Testis (tissue), 5 donors: ENCODE measurements around a stretch of chr7.

- PRO-cap, 3 experiments, result peak in 3 of 3 experiments; most common plus-strand start chr7:151539310 (in 3)
- RAMPAGE, long total RNA, 2 experiments, result no peak in any of the 2 experiments
- RRBS, result no CpG with 5 or more reads among the region's 8 CpGs
These were observed 19.3 kb upstream of the RHEB start for GRCh38 chr7:151538878-151539494.

- PRO-cap, 3 experiments, result peak in 3 of 3 experiments; most common minus-strand start chr7:151602100 (in 3)
- RAMPAGE, long total RNA, 2 experiments, result no peak in any of the 2 experiments
- RRBS, result no CpG with 5 or more reads among the region's 22 CpGs
These were observed 81.9 kb upstream of the RHEB start for GRCh38 chr7:151601304-151602309.

DNA sequence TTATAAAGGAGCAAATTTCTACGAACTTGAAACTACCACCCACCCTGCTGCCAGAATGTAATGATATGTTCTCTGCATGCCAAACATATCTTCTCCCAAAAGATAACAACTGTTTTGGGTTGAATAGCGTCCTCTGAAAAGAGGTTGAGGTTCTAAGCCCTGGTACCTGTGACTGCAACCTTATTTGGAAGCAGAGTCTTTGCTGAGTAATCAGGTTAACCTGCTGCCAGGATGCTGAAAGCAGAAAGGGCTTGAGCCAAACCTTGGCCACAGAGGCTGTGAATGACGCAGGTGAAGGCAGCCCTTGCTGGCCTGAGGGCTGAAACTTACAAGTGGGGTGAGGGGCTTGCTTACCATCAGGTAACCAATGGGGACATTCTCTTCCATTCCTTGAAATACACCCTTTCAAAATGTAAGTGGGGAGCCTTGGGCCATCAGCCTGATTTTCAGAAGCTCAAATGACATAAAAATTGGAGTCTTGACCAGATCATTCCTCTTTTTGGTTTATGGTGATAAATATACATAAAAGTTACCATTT, 151.9 kb upstream of the RHEB start:
- PRO-cap, 3 experiments, result no peak in any of the 3 experiments
- RAMPAGE, long total RNA, 2 experiments, result no peak in any of the 2 experiments
- RRBS, result no CpG with 5 or more reads among the region's 3 CpGs

DNA sequence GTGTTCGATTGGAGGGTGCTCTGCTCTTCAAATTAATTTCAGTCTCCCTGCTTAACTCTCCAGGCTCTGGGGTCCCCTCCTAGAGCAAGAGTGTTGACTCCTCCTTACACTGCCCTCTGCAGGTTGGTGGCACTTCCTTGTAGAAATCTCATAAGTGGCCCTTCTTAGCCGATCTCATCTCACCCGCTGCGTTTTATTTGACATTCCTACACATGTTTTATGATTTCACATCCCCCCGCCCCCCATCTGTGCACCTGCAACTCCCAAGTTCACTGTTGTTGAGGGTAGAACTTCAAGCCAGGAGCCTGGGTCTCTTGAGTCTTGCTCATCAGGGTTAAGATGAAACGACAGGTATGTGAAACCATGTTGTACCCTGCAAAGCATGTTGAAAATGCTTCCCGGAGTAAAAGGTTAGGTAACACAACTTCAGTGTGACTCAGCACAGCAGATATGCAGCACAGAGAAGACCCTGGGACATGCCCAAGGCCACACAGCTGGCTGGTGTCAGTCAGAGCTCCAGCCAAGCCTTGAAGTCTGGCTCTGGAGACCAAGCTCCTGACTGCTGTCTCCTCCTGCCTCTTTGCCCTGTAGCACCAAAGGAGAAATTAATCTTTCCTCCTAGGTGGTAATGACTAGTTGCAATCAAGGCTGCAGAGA, 171.1 kb downstream of the PRKAG2 start:
- PRO-cap, 3 experiments, result no peak in any of the 3 experiments
- RAMPAGE, long total RNA, 2 experiments, result no peak in any of the 2 experiments
- RRBS, result no CpG with 5 or more reads among the region's 7 CpGs

DNA sequence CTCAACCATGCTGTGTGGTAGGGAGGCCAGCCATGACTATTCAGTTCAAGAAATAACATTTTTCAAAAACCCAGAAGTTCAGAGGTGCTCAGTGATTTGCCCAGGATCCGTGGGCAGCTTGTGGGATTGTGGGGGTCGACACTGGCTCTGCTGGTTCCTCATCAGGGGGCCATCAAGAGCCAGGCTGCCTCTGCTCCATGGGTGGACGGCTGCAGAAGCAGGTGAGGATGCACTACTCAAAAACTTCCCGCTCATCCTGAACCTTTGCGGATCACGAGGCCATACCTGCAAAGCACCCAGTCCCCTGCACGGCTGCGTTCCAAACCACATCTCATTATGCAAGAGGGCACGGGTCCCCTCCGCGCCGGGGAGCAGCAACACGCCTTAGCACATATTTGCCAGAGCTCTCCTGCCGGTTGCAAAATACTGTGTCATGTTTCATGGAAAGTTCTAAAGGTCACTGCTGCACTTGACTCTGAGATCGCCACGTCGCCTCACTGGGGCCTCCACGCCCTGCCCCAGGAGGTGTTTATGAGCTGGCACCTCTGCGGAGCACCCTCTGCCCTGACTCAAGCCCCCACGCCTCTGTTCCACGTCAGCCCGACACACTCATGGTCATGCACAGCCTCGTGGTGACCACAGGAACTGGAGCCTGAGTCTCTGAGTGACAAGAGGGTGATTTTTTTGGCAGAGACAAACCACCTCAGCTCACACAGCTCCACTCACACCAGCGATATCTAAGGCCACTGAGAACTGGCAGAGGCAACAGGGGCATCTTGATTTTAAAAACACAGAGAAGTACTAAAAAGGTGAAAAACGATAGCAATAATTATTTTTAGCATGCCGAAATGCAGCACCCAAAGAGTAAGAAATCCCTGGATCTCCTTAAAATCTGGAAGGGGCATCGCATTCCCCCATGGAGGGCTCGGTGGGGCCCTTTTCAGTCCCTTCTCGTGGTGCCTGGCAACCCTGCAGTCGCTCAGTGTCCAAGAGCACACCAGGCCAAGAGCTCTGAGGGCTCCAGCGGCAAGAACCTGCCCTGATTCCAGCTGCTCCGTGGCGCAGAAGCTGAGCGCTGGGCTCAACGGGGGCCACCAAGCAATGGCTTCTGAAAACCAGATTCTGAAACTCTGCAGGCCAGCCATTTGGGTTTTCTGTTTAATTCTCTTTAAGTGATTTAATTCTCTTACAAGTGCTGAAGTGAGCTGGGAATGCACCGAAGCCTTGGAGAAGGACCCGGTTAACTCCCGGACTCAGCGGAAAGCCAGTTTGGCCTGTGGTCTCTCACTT, 131.6 kb downstream of the PRKAG2 start:
- PRO-cap, 3 experiments, result no peak in any of the 3 experiments
- RAMPAGE, long total RNA, 2 experiments, result no peak in any of the 2 experiments
- RRBS, result no CpG with 5 or more reads among the region's 39 CpGs

DNA sequence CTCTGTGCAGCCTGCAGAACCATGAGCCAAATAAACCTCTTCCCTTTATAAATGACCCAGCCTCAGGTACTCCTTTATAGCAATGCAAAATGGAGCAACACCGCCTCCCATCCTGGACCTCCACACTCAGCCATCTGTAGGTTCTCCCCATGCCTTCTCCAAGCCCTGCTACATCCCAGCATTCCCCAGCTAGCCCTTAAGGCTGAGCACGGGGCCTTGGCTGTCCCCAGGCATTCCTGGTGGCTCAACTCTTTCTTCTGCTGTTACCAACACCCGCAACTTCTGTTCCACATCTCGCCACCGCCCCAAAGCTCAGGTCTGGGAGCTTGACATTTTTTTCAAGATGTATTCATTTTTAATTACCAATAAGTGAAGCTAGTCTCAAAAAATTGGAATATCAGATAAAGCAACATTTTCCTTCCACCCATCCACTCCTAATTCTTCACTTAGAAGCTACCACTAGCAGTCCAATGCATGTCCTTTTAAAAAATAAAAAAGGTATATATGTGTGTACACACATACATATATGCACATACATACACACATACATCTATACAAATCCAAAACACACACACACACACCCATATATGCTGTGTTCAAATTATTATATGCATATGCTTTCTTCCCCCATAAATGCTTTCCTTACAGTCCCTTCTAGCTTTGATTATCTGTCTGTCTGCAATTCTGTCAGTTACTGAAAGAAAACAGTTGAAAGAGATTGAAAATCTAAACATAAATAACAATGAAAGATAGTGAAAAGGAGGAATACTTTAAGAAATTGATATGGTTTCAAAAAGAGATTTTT, 98.3 kb downstream of the PRKAG2 start:
- PRO-cap, 3 experiments, result no peak in any of the 3 experiments
- RAMPAGE, long total RNA, 2 experiments, result no peak in any of the 2 experiments
- RRBS, result no CpG with 5 or more reads among the region's 5 CpGs

GRCh38 chr7:151798613-151799249, 78.2 kb downstream of the PRKAG2 start:
- PRO-cap, 3 experiments, result no peak in any of the 3 experiments
- RAMPAGE, long total RNA, 2 experiments, result no peak in any of the 2 experiments
- RRBS, result no CpG with 5 or more reads among the region's 9 CpGs

DNA sequence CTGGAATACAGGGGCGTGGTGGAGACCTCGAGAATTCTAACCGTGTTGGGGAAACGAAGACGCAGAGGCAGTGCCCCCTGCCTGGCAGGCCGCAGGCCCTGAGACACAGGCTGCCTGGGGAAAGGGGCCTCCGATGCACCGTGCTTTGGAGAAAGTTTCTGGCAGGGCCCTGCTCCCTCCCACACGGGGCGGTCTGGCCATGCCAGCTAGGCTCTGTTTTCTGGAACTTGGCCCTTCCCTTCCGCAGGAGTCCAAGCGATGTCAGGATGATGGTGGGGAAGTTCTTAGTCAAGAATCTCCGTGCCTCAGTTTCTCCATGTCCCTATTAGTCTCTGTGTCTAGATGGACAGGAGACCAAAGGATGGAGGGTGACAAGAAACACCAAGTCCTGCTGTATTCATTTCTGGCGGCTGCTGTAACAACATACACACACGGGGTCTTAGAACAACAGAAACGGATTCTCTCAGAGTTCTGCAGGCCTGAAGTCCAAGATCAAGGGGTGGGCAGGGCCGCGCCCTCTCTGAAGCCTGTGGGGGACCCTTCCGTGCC, 27.7 kb downstream of the PRKAG2 start:
- PRO-cap, 3 experiments, result no peak in any of the 3 experiments
- RAMPAGE, long total RNA, 2 experiments, result no peak in any of the 2 experiments
- RRBS, result no CpG with 5 or more reads among the region's 19 CpGs

DNA sequence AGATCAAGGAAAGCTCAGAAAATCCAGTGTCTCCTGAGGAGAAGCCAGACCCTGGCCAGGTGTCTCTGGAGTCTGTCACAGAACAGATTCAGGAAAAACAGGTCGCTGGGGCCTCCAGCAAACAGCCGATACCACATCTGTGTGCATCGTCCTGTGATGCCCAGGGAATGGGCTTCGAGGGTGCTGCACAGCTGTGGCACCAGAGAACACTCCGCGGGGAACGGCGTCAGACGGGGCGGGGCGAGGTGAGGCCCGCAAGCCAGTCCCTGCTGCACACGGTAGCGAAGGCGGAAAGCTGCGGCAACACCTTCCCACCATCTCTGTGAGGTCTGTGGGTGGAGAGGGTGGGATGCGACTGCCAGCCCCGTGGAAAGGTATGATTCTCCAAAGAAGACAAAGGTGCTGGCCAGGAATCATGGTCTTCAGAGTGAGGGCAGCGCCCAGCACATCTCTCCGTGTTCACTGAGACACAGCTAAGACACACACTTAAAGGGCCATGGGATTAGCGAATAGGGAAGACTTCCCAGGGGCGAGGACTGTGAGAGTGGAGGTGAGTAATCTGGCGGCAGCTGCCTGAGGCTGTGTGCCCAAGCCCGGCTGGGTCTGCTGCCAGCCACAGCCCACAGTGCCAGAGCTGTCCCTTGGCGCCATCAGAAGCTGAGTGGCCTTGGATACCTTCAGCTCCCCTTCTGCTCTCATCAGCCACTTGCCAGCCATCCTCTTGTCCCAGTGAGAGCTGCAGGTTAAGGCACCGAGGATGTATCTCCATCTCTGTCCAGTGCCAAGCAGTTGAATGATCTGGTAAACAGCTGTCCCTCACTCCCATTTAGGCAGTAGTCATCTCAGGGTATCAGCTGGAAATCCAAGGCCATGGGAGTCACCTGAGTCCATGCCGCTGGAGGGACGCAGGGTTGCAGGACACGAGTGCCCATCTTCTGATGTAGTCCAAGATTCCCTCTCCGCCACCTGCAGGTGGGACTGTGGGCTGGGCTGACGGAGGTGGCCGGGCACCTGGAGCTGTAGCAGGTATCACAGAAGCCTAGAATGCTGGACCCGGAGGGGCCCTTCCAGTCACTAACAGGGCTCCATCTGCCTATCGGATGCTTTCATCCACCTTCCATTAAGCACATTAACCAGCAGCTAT, 17.5 kb downstream of the PRKAG2 start:
- PRO-cap, 3 experiments, result no peak in any of the 3 experiments
- RAMPAGE, long total RNA, 2 experiments, result no peak in any of the 2 experiments
- RRBS, result no CpG with 5 or more reads among the region's 34 CpGs

DNA sequence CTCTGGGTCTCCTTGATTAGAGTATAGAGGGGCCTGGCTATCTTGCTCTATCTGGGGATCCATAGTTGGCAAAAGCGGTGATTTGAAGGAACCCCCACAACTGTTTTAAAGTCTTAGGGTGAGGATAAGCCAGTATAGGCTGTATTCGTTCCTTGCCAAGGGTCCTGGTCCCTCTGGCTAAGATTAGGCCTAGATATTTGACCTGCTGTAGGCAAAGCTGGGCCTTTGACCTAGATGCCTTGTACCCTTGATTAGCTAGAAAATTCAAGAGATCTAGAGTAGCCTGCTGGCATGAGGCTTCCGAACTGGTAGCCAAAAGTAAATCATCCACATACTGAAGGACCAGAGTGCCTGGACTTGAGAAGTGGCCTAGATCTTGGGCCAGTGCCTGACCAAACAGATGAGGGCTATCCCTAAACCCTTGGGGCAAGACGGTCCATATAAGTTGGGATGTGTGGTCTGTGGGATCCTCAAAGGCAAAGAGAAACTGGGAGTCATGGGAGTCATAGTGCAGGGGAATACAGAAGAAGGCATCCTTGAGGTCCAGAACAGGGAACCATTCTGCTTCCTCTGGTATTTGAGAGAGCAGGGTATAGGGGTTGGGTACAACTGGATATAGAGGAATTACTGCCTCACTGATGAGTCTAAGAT, 6.5 kb downstream of the GALNT11 start:
- PRO-cap, 3 experiments, result no peak in any of the 3 experiments
- RAMPAGE, long total RNA, 2 experiments, result no peak in any of the 2 experiments
- RRBS, result no CpG with 5 or more reads among the region's 4 CpGs

- PRO-cap, 3 experiments, result no peak in any of the 3 experiments
- RAMPAGE, long total RNA, 2 experiments, result no peak in any of the 2 experiments
- RRBS, result no CpG with 5 or more reads among the region's 21 CpGs
These were observed 122.7 kb downstream of the GALNT11 start for GRCh38 chr7:152147833-152148909.

GRCh38 chr7:152335787-152336648, 99.8 kb downstream of the KMT2C start:
- PRO-cap, 3 experiments, result no peak in any of the 3 experiments
- RAMPAGE, long total RNA, 2 experiments, result no peak in any of the 2 experiments
- RRBS, result no CpG with 5 or more reads among the region's 4 CpGs

DNA sequence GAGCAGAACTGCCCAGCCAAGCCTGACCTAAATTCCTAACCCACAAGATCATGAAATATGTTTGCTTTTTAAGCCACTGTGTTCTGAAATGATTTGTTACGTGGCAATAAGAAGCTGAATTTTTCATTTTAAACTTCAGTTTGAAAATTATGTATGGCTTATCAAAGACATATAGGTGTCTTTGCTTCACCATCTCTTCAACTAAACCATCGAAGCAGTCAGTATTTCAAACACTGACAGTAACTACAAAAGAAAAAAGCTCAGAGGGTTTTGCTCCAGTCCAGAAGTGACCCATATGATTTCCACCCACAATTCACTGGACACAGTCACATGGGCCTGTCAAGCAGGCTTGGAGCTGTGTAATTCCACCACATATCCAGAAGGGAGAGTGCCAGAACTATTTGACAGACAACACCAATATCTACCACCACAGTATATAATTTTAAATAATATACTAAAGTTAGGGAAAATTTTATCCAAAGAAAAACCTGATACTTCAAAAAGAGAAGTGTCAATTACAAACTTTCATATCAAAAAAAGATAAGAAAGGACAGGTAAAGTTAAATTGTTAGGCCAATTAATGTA, 94.5 kb downstream of the KMT2C start:
- PRO-cap, 3 experiments, result no peak in any of the 3 experiments
- RAMPAGE, long total RNA, 2 experiments, result no peak in any of the 2 experiments
- RRBS, result no CpG with 5 or more reads among the region's 2 CpGs

DNA sequence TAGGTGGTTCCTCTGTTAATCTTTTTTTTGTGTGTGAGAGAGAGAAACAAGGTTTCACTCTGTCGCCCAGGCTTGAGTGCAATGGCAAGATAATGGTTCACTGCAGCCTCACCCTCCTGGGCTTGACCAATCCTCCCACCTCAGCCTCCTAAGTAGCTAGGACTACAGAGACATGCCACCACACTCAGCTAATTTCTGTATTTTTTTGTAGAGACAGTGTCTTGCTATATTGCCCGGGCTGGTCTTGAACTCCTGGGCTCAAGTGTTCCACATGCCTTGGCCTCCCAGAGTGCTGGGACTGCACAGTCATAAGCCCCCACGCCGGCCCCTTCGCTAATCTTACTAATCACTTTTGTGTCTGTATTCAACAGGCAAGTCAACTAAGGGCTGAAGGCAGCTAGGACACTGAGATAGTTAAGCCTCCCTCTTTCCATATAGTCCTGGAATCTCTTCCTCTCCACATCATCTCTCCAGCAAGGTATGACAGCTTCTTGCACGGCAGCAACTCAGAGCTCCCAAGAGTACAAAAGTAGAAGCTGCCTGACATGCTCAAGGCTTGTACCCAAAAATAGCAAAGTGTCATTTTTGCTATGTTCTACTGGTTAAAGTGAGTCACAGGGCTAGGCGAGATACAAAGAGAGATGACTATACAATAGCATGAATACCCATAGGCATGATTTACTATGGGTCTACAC, 11.3 kb downstream of the KMT2C start:
- PRO-cap, 3 experiments, result no peak in any of the 3 experiments
- RAMPAGE, long total RNA, 2 experiments, result no peak in any of the 2 experiments
- RRBS, result 100% methylated on average over 2 of the region's 7 CpGs

- PRO-cap, 3 experiments, result no peak in any of the 3 experiments
- RAMPAGE, long total RNA, 2 experiments, result no peak in any of the 2 experiments
- RRBS, result no CpG with 5 or more reads among the region's 6 CpGs
These were observed 24.6 kb upstream of the KMT2C start for GRCh38 chr7:152460419-152460883.

- PRO-cap, 3 experiments, result peak in 3 of 3 experiments; most common plus-strand start chr7:152464180 (in 3); most common minus-strand start chr7:152464174 (in 1)
- RAMPAGE, long total RNA, 2 experiments, result no peak in any of the 2 experiments
- RRBS, result no CpG with 5 or more reads among the region's 58 CpGs
These were observed 28.1 kb upstream of the KMT2C start for GRCh38 chr7:152463893-152464387.

DNA sequence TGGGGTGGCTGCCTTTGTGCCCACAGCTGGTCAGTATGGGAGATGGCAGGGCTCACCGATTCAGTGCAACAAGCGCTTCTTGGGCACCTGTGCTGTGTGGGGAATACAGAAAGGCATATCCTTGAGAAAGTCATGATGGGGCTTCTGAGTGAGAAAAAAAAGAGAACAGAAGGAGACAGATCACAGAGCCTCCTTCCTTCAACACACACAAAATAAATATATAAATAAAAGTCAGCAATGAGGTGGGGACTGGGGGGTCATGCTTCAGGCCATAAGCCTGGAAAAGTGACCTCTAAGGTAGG, 283.4 kb downstream of the ACTR3B start:
- PRO-cap, 3 experiments, result no peak in any of the 3 experiments
- RAMPAGE, long total RNA, 2 experiments, result no peak in any of the 2 experiments
- RRBS, result no CpG with 5 or more reads among the region's 2 CpGs

GRCh38 chr7:154965778-154966630, 36.9 kb downstream of the PAXIP1 start:
- PRO-cap, 3 experiments, result no peak in any of the 3 experiments
- RAMPAGE, long total RNA, 2 experiments, result no peak in any of the 2 experiments
- RRBS, result no CpG with 5 or more reads among the region's 11 CpGs

DNA sequence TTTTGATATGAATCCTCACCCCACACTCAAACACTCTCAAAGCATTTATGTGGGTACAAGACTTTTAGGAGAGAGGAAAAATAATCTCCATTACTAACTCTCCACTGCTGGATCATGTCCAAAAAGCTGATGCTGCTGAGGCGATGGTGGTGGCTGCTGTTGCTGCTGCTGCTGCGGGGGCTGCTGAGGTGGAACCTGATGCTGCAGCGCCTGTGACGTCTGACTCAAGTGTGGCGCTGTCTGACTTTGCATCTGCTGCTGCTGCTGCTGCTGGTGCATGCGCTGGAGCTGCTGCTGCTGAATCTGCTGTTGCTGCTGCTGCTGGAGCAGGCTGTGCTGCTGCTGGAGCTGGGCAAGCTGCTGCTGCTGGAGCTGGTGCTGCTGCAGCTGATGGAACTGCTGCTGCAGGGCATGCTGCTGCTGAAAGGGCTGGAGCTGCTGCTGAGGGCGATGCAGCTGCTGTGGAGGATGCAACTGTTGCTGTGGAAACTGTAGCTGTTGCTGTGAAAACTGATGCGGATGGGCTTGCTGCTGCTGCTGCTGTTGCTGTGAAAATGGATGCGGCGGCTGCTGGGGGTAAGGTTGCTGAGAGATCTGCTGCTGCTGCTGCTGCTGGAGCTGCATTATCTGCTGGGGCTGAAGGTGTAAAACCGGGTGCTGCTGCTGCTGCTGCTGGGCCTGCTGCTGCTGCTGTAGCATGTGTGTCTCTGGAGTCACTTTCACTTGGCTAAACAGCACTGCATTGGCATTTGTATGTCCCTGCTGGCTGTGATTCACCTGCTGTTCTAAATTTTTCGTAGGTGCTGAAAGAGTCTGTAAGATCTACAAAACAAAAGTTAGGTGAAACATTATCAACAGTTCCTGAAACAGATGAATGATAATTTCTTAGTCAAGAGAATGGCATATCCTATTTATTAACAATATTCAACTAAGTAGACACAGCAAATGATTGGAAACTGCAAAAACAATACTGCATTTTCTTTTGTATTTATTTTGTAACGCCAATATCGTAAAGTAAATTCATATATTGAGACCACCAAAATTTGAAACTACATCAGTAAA, 34.3 kb downstream of the PAXIP1 start:
- PRO-cap, 3 experiments, result no peak in any of the 3 experiments
- RAMPAGE, long total RNA, 2 experiments, result no peak in any of the 2 experiments
- RRBS, result no CpG with 5 or more reads among the region's 14 CpGs

DNA sequence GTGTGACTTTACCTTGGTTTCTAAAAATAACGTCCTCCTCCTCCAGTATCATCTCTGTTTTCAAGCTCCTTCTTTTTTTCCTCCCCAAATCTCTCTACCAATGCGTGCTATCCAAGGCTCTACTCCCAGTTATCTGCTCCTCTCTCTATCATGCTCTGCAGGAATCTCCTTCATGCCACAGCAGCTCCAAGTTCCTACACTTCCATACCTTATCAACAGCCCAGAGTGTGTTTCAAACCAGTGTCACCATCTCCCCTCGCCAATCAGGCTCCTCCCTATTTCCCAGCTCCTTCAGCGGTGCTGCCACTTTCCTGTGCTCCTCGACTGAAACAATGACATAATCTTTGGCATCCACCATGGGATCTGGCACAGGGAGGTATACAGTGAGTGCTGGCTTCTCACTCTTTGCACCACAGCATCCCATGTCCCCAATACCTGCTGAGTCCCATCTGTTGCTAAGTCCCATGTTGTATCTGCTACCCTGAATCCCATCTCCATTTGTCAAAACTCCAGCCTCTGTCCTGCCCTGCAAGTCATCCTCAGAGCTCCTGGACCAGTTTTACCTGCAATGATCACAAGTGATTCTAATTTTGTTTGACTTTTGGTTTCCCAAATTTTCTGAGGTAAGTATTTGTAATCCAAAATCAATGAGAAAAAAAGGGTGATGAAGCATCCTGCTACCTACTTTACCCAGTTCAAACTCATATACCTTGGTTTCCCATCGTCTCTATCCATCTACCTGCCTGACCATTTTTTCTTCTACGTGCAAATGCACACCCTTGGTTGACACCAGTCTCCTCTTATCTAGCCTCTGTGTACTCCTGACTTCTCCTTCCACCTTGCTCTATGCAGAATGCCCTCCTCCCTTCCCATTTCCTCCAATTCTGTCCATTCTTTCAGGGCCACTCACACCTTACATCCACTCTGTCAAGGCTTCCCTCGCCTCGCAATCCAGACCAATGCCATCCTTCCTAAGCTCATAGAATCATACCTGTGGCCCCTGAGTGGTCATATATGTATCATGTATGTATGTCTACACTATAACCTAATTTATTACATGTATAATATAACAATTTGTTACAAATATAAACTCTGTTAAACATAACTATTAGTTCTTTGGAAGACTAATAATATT, 15.2 kb downstream of the PAXIP1 start:
- PRO-cap, 3 experiments, result no peak in any of the 3 experiments
- RAMPAGE, long total RNA, 2 experiments, result no peak in any of the 2 experiments
- RRBS, result no CpG with 5 or more reads among the region's 9 CpGs